ENCODE measurements around the genes GCG, SCN3A, SCN2A and GALNT3.

GRCh38 chr2:161159428-161159767 lies 830 bp upstream of the TANK start:
- RRBS, result no CpG with 5 or more reads among the region's 2 CpGs

- RRBS, result no CpG with 5 or more reads among the region's 2 CpGs
Observed at GRCh38 chr2:161169336-161169879, 9.2 kb downstream of the TANK start.

- RRBS, result no CpG with 5 or more reads among the region's 8 CpGs
Observed at GRCh38 chr2:161339466-161340466, 31.5 kb downstream of the PSMD14 start.

- RRBS, result no CpG with 5 or more reads among the region's 3 CpGs
Observed at GRCh38 chr2:162152042-162152367, at the start of gene GCG. GCG (minus strand) TSS chr2:162152247.

DNA sequence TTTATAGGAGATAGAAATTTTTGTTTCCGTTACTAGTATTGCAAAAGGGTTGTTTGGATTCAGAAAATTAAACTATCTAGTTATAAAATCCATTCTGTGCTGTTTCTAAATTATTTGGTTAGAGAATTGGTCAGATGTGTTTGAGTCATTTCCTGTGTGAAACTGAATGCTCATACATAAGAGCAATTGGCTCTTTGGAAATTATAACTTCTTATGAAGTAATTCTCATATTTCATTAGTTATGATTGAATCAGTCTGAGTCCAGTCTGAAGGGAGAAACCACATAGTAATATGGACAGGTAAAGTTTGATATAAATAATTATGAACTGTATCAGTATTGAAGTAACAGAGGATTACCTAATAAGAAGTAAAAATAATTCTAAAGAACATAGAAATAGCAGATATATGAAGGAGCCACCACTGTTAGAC lies 17.8 kb upstream of the FAP start:
- RRBS, result no CpG with 5 or more reads among the region's 1 CpG

- RRBS, result no CpG with 5 or more reads among the region's 1 CpG
Observed at GRCh38 chr2:162310607-162311031, 7.9 kb downstream of the IFIH1 start.

- RRBS, result no CpG with 5 or more reads among the region's 6 CpGs
Observed at GRCh38 chr2:162582245-162582821, 238.4 kb downstream of the GCA start.

GRCh38 chr2:164652340-164652958 lies 31.2 kb upstream of the GRB14 start:
- RRBS, result no CpG with 5 or more reads among the region's 4 CpGs

- RRBS, result no CpG with 5 or more reads among the region's 7 CpGs
Observed at GRCh38 chr2:164694237-164694817, 73.0 kb upstream of the GRB14 start.

DNA sequence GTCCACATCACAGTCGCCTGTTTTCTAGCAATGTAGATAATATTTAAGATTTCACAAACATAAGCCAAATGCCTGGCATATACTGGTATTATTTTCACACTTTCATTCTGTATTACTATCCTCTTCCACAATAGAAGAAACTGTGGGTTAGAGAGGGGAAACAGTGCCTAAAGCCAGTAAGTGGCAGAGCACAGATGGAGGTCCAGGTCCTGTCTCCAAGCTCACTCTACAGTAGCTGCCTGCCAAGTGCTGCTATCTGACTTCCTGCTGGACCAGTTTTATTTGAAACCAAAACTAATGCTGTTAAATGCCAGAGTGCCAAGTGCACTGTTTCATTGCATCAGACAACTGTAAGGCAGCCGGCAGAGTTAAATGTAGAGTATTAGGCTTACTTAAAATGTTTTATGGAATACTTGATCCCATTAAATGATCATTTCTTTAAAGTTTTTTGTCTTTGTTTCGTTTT lies 15.2 kb downstream of the COBLL1 start:
- RRBS, result no CpG with 5 or more reads among the region's 3 CpGs

GRCh38 chr2:164840219-164840866 lies 1.3 kb downstream of the COBLL1 start:
- RRBS, result no CpG with 5 or more reads among the region's 13 CpGs

DNA sequence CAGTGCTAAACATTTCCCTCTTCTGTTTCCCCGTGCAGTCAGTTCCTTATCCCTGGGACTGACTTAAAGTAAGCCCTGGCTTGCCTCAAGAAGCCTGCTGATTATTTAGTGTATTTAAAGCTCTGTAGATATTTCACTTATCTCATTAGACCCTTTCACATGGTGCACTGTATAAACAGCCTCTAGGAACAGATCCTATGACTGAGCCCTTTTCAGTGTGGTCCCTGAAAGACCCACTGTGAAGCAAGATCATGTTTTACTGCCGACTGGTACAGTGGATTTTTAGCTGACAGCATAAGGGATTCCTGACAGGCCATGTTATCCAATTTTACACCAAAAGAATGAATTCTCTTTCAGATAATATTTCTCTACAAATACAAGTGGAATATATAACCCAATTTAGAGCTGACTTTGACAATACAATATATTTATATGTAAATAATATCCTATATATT lies 44.7 kb downstream of the SLC38A11 start:
- RRBS, result no CpG with 5 or more reads among the region's 2 CpGs

DNA sequence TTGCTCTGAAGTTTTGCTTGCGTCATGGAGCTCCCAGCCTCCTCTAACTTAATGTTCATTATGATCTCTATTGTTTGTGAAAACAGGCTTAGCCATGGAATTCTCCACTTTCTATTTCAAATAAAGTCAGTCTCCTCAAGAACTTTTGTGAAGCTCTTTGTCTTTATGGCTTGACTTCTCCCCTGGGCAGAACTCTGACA lies 119.8 kb downstream of the SCN3A start:
- RRBS, result no CpG with 5 or more reads among the region's 1 CpG

GRCh38 chr2:165203738-165204260 lies at the start of gene SCN3A:
SCN3A (minus strand) TSS chr2:165204050.
- RRBS, result no CpG with 5 or more reads among the region's 6 CpGs

GRCh38 chr2:165239238-165239737 lies at the start of gene SCN2A:
SCN2A (plus strand) TSS chr2:165239414.
- RRBS, result no CpG with 5 or more reads among the region's 4 CpGs

DNA sequence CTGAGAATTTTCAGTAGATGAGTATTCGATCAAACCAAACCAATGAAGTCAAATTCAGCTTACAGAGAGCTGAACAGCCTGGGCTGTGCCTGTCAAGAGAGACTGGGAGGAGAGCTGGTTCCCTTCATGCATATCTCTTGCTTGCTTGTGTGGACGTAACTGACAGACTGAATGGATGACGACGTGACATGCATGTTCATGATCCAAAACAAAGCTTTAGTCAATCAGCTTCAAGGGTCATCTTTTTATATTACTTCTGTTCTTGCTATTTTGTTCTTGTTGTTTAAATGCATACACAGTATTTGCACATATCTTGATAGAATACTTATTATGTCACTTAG lies 145.2 kb downstream of the GALNT3 start:
- RRBS, result no CpG with 5 or more reads among the region's 4 CpGs

DNA sequence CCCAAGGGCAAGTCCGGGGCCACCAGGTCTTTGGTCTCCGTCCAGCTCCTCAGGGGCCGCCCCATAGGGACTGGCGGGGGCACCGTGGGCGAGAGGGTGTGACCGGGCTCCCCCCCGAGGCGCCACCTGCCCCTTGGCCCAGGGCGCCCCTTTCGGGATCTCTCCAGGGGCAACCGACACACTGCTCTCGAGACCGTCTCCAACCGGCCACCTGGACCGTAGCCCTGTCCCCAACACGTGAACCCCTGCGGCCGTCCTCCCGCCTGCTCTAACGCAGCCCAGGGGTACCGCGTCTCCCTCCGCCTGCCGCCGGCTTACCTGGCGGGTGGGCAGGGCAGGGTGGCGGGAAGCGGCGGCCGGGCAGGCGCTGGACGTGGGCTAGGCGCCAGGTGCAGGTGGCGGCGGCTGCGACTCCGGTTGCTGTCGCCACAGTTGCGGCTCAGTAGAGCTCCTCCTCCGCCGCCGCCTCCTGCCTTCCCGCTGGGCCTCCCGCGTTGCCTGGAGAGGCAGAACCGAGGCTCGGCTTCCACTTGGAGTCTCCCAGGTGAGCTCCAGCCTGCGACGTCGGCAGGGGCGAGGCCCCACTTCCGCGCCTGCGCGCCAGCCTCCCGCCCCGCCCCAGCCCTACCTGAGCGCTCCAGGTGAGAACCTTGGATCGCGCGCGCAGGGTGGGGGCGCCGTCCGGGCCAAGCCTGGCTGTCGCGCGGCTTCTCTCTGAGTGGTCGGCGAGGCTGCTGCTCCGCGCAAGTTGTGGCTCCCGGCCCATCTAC lies at the start of gene GALNT3:
TSS of gene GALNT3 (minus strand) at position 551 of the 770 bp plus-strand sequence.
- RRBS, result 21% methylated on average over 37 of the region's 74 CpGs

DNA sequence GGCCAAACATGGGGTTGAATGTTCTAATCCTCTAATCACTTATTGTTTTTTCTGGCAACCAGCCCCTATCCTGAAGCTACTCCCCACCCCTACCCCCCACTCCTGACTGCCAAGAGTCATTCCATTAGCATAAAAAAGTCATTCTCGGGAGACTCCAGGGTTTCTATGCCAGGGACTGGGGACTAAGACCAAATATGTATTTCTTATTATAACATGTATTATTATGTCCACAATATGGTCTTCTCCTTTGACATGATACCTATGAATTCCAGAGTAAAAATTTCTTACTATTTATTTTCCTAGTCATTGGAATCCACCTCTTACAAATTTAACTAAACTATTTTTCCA lies 102.5 kb upstream of the B3GALT1 start:
- RRBS, result no CpG with 5 or more reads among the region's 1 CpG

GRCh38 chr2:167289923-167290233 lies 2.9 kb upstream of the B3GALT1 start:
- RRBS, result no CpG with 5 or more reads among the region's 1 CpG

GRCh38 chr2:168120800-168121467 lies 126.5 kb downstream of the STK39 start:
- RRBS, result no CpG with 5 or more reads among the region's 5 CpGs

All from hTERT-HM (cell line).